Left common carotid artery plus branches (tissue), 1 donor: ENCODE measurements around the gene ELOVL5.

DNA sequence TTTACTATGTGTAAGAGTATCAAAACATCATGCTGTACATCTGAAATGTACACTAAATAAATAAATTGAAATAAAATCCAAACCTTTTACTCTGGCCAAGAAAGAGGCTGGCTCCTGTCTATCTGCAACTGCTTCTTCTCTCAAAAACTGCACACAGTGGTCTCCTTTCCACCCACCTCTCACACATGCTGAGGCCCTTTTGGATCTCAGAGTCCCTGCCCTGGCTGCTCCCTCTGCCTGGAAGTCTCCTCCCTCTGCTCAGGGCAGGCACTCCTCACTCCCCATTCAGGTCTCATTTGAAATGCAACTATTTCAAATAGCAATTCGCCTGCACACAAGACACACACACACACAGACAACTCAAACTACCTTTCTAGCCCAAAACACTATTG lies 348.8 kb downstream of the PKHD1 start:
- PRO-cap: no peak

DNA sequence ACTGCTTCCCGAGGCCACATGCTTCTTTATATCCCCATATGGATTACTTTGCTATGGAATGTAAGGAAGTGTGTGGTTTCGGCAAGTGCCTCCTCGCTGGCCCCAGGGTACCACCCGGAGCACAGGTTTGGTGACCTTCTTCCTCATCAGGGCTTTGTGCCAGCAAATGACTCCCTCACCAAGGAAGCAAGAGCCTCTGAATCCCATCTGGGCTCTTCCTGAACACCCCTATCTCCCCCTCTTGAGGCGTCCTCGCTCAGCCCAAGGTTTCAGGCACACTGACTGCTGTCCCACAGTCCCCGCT lies 41.9 kb upstream of the IL17A start:
- PRO-cap: no peak

- PRO-cap: no peak
Measured at GRCh38 chr6:52263883-52264686, 19.8 kb upstream of the IL17F start.

DNA sequence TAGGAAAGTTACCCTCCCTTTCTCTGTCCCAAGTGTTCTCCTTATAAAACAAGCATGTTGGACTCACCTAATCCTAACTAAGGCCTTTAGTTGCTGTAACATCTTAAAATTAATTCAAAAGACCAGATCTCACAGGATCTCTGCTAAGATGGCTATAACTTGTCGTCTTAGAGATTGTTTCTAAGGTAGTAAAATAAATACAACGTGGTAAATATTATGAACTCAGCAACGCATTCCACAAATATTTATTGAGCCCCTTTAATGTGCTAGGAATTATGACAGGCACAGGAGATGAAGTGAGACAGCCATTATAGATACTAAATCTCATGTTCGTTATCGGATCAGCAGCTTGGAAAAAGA lies 20.8 kb upstream of the MCM3 start:
- PRO-cap: no peak

- PRO-cap: no peak
Measured at GRCh38 chr6:52499599-52500578, 77.0 kb downstream of the TRAM2 start.

DNA sequence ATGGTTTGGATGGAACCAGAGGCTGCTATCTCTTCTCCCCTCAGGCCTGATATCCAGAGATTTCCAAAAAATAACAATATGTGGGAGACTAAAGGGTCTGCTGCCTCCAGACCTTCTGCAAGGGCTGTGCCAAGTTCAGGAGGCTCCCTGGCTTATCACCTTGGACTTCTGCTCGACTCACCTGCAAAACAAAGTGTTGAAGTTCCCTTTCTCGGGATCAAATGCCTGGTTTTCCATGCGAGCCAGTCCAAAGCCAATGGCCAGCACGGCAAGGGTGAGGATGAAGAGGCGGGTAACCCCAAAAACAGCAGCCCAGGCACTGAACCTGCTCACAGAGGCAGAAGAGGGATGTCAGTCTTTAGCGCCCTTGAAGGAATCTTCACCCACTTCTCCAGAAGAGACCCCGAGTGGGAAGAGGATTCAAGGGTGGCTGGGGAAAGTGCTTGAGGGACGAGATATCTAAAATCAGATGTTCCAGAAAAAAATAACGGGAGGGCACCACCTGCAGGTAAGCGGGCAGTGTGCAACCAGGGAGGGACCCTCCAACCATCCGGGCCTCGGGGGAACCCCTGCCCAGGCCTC lies 71.4 kb downstream of the TRAM2 start:
- PRO-cap: no peak

DNA sequence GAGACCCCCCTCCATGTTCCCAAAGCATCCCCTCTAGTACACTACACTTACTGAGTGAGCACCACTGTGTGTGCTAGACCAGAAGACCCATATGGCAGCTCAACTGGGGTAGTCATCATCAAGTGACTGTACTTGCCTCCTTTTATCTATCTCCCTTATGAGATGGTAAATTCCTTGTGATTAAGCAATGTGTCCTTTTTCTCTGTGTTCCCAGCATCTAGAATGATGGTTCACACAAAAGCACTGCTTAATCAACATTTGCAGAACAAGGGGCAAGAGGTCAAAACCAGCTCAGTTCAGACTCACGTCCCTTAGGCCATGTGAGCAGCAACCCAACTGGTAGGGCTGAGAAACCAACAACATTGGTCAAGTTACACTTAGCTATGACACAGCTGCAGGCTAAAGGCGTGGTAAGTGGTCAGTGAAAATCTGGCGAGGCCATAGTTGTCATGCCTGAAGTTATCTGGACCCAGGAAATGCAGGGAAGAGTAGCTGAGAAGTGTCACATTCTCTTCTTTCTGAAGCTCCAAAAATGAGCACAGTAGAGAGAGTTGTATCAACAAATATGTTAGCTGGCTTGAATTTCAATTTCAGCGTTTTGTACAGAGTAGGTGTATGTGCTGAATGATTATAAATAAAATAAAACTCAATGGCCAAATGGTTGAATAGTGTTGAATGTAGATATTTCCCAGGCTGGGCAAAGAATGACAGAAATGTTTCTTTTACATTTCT lies 9.9 kb downstream of the TRAM2 start:
- PRO-cap: no peak

DNA sequence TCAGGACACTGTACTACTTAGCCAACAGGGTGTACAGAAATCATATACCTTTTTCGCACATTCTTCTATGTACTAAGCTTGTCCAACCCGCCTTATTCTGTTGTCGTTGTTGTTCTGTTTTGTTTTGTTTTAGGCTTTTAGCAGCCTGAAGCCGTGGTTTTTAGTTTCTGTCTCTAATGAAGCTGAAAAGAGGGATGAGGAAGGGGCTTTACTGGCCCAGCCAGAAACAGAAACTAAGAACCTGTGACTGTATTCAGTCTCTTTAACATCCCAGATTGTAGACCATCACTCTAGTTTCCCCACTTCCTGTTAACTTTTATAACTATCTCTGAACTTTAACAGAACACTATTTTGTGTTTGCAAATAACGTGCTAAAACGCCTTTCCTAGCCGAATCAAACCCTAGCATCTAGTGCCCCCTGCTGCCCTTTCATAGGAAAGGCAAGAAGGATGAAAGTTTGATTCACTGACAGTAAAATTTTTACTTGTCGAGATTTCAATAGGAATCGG lies 7.4 kb upstream of the TMEM14A start:
- PRO-cap: no peak

- PRO-cap: no peak
Measured at GRCh38 chr6:52856106-52856625, 52.5 kb upstream of the GSTA1 start.

DNA sequence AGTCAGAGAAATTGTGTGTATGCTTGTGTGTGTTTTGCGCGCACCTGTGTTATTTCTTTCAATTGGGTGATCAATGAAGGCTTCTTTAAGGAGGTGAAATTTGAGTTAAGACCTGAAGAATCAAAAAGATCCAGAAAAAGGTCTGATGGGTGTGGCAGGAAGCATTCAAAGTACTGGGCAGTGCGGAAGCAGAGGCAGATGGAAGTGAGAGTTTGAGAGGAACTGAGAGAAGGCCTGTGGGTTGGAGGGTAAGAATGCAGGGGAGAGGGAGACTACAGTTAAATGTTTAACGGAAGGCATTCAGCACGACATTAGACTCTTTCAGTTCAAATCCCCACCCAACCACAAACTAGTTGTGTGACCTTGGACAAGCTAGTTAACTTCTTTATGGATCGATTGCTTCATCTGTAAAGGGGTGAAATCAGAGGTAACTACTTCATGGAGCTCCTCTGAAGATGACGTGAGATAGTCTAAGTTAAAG lies 50.5 kb upstream of the GCM1 start:
- PRO-cap: no peak

DNA sequence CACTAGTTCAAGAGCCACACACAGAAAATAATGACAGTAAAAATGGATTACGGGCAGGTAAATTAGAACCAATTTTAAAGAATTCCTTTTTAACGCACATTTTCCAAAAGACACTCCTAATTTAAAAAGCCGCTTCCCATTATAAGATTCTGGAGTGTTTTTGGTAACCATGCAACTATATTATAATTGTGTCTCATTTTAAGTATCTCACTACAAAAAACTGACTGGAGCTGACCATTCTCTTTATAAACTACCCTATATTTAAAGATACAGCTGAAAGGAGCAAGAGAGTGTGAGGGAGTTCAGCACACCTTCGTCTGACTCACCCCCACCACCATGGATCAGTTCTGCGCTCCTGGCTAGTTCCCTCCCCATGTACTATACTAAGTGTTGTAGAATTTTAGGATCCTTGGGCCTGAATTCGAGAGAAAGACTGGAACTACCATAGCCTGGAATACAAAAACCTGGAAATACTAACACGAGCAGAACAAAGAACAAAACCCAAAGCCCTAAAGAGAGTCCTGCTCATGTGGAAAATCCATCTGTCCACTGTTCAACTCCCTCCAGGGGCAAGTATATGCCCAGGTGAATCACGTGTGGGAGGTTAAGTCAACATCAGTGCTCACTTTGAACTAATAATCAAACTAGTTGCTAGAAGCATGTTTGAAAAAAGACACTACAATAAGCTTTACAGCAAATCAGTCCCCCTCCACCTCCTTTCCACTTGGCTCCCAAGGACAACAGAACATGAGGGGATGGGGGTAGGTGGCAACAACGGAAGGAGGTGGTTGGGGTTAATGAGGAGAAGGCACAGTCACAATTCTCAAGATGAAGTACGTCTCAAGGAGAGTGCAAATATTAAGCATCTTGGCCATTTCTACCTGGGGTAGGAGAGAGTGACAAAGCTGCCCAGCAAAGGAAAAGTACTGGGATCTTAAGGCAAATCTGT lies 46.8 kb downstream of the ELOVL5 start:
- PRO-cap: no peak

DNA sequence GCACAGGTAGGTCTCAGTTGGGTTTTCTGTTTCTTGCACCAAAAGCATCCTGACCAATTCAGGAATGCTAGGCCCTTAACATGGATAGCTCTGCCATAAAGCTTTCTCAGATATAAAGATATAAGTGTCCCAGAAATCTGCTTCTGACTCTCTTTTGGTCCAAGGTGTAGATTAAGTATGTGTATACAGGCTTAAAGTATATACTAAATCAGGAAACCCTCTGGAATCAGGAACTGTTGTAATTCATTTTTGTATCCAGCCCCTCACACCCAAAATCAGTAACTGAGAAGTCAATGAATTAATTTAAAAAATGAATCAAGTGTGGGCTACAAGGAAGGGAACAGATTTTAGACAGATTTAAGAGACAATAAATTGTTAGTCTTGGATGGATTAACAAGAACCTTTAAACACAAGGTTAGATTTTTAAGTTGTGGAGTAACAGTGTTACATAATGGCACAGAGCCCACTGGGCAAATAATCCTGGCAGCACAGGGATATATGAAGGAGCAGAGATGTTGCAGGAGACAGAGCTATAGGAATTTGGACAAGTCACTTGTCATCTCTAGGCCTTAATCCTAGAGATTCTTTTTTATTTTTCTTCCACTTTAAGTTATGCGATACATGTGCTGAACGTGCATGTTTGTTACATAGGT lies 3.3 kb downstream of the ELOVL5 start:
- PRO-cap: no peak

DNA sequence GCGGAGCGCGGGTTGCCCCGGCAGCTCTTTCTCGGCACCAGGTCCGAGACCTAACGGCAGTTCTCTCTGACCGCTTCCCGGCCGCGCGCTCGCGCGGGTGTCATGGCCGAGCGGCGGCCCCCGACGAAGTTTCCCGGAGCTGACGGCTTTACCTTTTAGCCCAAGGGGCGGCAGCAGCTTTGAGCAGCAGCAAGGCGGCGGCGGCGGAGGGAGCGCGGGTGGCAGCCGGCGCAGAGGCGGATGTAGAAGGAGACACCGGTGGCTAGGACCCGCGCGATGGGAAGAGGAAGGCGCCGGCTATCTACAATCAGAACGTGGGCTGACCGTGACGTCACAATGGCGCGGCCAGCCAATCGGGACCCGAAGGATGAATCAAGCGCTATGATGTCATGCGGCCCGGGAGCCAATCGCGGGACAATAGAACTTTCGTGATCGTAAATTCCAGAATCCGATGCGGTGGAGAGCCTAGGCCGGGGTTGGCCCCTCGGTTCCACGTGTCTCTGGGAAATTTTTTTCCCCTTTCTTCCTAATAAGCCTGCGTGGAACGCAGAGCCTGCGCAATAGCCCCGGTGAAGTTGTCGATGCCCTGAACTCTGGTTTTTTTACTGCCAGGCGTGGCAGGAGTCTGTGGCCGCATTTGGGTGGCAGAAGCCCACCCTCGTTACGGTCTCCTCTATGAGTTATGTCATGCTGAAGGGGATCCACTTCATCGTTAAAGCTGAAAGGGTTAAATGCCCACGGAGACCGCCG lies at the start of gene ELOVL5:
TSS of gene ELOVL5 (minus strand) at position 286 of the 750 bp plus-strand sequence.
- PRO-cap: bidirectional peak, plus-strand start at position 560 of the sequence, minus-strand start at position 99 of the sequence

GRCh38 chr6:53461486-53462146 lies 83.3 kb downstream of the GCLC start:
- PRO-cap: no peak

GRCh38 chr6:53483765-53484491 lies 61.0 kb downstream of the GCLC start:
- PRO-cap: no peak

DNA sequence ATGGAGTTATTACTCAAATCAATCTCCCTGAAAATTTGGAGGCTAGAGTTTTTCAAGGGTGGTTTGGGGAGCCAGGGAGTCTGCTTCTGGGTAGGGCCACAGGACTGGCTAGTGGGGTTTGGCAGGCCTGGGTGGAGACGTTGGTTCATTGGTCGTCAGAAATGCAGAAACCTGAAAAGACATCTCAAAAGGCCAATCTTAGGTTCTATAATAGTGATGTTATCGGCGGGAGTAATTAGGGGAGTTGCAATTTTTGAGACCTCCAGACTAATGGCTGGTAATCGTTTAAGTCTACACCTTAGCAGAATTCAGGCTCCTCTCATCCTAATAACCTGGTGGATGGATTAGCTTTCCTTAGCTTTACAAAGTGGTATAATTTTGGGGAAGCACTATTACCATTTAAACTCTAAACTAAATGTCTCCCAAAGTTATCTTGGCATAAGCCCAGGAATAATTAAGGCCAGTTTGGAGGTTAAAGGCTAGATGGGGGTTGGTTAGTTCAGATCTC lies 51.4 kb downstream of the KLHL31 start:
- PRO-cap: no peak

DNA sequence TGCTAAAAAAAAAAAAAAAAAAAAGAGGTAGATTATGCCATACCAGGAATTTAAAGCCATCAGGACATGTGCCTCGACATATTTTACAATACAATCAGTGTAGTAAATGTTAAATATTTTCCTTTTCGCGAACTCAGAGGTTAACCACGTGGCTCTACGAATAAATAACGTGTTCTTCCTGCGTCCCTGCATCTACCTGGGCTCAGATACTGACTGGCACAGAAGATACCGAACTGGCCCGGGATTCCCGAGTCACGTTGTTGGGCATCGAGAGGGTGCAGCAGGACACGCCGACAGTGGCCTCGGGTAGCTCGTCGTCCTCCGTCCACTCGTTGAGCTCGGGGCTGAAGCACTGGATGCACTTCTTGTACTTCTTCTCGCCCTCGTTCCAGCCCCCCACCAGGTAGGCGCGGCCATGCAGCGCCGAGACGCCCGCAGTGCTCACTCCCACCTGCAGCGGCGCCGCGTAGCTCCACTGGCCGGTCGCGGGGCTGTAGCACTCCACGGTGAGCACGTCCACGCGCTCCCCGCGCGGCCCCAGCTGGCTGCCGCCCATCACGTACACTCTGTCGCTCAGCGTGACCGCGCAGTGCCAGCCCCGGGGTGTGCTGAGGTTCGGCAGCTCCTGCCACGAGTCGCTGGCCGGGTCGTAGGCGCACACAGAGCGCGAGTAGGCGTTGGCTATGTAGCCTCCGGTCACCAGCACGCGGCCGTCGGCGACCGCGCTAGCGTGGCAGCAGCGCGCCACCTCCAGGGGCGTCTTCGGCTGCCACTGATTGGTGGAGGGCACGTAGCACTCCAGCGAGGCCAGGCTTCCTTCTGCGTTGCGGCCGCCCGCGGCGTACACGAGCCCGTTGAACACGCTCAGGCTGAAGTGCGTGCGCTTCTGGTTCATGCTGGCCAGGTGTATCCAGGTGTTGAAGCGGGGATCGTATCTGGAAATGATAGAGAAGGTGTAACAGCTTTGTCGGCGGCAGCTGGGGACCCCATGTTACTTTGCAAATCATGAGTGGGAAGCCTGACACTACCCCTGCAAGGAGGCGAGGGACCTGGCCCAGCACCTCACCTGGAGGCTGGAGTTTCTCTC lies 13.8 kb downstream of the KLHL31 start:
- PRO-cap: no peak

DNA sequence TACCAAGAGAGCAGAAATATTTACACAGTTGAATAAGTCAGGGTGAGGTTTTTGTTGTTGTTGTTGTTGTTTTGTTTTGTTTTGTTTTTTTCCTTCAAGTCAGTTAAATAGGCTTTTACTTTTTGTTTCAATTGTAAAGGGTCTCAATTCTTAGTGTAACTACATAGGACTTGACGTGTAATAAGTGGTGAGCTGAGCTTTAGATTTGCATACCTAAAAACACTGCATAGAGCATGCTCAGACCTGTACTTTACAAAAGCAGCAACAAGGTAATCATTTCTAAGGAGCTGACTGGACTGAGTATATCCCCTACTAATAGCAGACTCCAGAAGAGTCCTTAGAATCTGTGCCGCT lies 25.9 kb upstream of the KLHL31 start:
- PRO-cap: no peak

DNA sequence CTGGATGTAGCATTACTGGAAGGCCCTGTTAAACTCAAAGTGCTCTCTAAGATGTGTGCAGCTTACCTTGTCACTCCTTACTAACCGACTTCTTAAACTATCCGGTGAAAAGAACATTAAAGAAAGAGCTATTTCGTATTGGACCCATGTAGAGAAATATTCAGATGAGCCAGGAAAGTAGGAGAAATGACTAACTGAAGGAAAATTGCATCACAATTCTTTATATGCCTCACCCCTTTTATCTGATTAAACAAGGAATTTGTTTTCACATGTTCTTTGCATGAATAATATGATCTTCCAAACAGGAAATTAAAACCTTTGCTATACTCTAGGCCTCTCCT lies 42.0 kb upstream of the LRRC1 start:
- PRO-cap: no peak

- PRO-cap: no peak
Measured at GRCh38 chr6:53802983-53803371, 8.2 kb downstream of the LRRC1 start.